Smooth muscle cell (in vitro differentiated cells): ENCODE measurements around a stretch of chr18.

DNA sequence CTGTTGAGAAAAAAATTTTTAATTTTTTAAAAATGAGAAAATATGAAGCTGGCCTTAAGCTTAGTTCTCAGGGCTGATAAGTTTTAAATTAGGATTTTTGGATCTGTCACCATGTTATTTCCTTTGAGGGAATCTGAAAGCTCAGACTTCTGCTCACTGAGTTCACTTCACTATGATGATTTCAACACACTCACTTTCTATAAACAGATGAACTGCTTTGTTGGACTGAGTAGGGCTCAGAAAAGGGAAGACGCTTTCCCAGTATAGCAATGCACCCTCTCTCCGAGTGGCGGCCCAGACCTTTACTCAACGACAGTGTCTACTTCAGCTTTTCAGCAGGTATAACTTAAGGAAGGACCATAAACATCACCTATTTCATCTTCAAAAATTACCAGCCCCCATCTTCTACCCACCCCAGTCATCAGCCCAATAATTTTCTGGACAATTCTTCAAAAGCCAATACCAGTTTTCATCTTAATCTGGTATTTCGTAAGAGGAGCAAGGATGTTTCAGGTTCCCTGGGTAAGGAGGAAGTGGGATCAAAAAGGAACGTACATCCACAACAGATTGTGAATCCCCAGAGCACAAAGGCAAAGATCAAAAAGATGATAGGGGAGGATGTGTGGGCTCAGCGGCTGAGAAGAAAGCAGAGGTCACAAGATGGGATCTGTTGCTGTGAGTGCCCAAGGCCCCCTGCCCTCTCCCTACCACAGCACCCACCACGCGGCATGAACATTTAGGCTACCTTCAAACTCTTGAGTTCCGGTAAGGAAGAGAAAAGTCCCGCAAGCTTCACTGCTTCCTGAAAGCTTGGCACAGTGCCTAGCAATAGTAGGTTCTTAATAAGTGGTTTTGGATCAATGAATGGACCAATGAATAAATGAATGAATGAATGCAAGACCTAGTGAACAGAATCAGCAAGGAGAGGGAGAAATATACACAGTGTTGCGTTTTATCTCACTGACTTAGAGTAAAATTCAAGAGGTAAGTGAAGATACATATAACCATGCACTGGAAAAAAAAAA lies 41.9 kb downstream of the LPIN2 start:
- RAMPAGE, long total RNA, result no peak

- RAMPAGE, long total RNA, result no peak
Observed at GRCh38 chr18:3016539-3017006, 3.6 kb upstream of the LPIN2 start.

DNA sequence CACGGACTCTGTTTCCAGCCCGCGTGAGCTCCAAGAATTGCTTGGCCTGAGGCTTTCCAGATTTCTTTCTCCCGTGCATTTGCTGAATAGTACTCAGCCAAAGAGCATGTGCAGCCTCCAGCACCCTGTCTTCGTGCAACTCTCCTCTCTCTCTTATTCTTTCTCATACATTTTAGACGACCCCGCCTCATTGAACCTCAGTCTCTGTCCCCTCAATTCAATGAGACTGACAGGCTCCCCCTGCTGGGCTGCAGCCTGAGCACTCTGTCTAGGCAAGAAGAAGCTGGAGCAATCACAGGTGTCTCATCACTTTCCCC lies 49.9 kb upstream of the LPIN2 start:
- RAMPAGE, long total RNA, result no peak

DNA sequence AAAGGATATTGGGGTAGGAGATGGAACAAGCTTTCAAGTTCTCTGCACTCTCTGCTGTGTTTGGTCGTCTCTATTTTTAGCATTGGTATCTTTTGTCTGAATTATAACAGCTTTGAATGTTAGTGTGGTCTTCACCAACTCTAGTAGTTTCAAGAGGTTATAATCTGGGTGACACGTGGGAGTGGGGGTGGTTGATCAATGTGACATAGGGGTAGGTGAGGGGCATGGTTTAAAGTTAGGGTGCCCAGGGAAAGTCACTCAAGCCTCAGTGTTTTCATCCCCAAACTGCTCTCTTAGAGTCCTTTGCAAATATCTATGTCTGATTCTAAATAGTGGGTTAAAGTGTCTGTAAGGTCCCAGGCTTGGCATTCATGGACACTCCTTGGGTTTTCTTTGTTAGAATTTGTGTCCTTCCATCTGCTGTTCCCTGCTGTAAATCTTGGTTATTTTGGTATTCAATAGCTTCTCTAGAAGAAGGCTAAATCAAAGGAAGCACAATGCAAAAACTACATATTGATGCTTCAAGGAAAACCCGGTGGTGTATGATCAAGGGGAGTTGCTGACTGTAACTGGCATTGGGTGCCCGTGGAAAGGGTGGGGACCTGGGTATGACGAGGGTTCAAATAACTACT lies 9.5 kb downstream of the MYOM1 start:
- RAMPAGE, long total RNA, result no peak

- RAMPAGE, long total RNA, result no peak
Observed at GRCh38 chr18:3220869-3221148, 1.0 kb upstream of the MYOM1 start.

DNA sequence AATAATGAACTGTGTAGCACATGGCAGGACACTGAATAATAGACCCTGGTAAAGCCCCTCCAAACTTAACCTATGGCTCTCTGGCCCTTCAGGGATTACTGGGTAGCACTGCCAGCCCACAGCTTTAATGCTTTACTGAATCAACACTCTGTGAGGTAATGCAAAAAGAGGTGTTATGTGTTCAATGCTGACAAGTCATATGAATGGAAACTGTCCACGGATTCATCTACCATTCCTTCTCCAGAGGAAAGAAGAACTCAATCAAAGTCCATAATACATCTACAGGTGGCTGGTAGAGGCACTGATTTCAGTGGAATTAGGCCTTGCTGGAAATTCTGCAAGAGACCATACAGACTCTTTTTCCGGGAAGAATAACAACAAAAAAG lies 13.7 kb upstream of the MYOM1 start:
- RAMPAGE, long total RNA, result no peak

DNA sequence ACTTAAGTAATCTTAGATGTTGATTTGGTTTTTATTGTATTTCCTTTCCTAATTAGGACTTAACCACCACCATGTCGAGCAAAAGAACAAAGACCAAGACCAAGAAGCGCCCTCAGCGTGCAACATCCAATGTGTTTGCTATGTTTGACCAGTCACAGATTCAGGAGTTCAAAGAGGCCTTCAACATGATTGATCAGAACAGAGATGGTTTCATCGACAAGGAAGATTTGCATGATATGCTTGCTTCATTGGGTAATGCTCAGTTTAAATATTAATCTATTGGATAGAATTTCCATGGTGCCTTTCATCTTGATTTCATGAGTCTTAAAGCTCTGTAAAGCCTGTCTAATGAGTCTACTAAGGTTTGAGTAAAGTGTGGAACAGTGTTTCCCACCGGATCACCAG lies 5.6 kb downstream of the MYL12A start:
- RAMPAGE, long total RNA, result no peak

DNA sequence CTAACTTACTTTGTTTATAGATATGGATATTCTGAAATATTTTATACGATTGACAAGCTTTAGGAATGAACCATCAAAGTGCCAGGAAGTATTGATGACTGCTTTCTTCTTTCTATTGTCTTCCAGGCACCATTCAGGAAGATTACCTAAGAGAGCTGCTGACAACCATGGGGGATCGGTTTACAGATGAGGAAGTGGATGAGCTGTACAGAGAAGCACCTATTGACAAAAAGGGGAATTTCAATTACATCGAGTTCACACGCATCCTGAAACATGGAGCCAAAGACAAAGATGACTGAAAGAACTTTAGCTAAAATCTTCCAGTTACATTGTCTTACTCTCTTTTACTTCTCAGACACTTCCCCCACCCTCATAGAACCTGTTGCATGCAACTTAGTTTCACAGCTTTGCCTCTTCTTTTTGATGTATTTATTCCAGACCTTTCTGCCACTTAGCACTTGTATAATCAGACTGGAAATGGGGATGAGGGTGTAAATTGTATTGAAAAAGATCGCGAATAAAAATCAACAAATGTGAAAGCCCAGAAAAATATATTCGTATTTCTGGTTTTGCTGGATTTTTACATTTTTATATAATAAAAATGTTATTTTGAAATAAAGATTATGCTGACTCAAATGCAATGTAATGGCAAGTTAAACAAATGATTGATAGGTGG lies 15.8 kb downstream of the MYL12B start:
- RAMPAGE, long total RNA, result no peak

DNA sequence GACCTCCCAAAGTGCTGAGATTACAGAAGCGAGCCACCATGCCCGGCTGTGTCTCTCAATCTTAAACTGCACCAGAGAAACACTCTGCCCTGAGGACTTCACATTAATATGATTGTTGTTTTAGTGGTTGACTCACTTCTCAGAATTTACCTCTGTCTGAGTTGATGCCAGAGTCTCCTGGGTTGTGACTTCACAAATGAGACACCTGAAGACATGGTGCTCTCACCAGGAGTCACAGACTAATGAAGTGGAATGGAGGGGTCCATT lies 61.0 kb upstream of the TGIF1 start:
- RAMPAGE, long total RNA, result no peak

DNA sequence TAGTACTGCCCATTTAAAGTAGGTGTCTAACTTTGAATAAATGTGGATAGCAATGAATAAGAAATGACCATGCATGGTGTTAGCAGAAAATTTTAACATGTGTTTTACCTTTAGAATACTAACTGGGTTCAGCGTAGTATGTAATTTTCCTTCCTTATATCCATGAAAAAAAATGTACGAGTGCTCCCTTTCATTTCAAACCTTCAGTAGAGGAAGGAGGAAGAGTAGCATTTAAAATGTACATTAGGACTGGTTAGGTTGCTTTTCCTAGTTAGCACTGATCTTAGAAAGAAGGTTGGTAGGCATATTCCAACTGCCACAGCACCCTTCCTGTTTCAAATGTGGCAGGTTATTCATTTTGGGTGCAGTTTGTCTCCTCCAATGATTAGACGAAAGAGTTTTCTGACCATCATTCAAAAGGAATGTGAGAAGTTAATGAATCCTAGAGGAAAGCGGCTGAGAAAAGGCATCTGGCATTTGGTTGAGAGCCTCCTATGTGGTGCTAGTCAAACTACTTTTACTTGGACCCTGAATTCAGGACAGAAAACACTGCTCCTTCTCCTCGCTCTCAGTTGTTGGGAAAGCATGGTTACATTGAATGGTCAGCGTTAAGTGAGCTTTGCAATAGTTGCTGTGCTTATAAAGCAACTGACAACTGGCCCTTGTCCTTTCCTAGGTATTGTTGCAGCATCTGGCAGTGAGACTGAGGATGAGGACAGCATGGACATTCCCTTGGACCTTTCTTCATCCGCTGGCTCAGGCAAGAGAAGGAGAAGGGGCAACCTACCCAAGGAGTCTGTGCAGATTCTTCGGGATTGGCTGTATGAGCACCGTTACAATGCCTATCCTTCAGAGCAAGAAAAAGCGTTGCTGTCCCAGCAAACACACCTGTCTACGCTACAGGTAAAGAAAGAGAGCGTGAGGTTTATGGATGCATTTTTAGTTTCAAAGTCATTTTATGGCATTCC lies 6.0 kb downstream of the TGIF1 start:
- RAMPAGE, long total RNA, result no peak

- RAMPAGE, long total RNA, result no peak
Observed at GRCh38 chr18:3498553-3499623, 48.9 kb downstream of the TGIF1 start.

- RAMPAGE, long total RNA, result no peak
Observed at GRCh38 chr18:3526419-3527398, 76.7 kb downstream of the TGIF1 start.

- RAMPAGE, long total RNA, result no peak
Observed at GRCh38 chr18:3652257-3653266, 202.6 kb downstream of the TGIF1 start.

DNA sequence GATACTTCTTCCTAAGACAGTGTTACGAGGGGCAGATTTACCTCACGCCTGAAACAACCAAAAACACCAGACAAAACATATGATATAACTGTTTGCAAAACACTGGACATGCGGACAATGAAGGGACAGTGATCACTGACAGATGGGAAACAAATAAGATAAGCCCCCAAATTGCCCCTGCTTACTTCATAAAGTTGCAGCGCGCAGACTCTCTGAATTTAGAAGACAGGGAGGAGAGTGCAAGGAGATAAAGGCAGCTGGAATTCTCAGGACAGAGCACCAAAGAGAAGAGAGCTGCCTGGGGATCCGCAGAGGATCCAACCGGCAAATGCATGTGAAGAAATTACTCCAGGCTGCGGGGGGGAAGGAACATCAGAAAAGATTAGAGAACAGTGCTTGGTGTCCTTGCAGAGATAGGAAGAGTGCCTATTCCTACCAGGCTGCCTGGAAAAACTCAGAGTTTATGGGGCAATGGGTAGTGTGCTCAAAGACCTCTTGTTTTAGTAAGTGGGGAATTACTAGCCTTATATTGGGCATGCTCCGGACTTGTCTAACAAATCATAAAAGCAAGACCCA lies 500.3 kb downstream of the DLGAP1 start:
- RAMPAGE, long total RNA, result no peak

- RAMPAGE, long total RNA, result no peak
Observed at GRCh38 chr18:4264205-4264936, 190.7 kb downstream of the DLGAP1 start.

DNA sequence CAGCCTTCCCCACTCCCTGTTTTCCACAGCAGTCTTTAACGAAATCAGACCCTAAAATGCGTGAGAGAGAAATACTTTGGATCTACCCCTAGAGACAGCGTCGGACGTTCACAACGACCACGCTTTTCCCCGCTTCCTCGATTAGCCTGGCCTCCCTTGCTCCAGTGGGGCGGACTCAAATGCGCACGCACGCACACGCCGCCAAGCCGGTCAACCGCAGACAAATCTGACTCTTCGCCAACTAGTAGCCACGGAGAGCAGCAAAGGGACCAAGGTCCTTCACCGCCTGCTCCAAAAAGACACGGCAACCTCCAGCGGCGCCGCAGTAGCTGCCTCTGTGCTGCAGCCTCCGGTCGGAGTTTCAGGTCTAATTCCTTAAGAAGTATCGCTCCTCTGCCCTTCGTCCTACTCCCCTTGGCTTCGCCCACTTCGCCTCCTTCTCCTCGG lies 887 bp downstream of the AKAIN1 start:
- RAMPAGE, long total RNA, result no peak

DNA sequence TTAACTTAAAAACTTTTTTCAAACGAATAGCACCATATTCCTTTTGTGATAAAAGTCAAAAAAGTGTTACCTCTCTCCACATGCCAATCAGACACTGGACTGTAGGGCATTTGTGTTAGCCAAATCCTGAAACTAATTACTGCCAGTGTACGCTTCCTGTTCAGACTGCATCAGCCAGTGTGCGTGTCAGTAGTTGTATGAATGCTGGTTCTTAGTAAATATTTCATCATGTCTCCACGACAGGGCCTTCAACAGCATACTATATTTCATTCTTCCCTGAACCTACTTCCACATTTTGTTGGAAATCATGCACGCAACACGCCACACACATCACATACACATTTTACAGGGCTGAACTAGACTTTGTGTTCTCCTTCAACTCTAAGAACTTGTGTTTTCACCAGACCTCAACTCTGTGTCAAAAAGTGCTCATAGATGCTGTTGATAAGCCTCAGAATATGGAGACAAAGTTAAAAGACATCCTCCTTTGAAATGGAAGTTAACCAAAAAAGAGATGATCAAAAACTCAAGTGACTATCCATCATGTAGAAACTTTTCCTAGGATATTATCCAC lies 77.5 kb downstream of the EPB41L3 start:
- RAMPAGE, long total RNA, result no peak

GRCh38 chr18:5627679-5628101 lies 83.9 kb upstream of the EPB41L3 start:
- RAMPAGE, long total RNA, result no peak

DNA sequence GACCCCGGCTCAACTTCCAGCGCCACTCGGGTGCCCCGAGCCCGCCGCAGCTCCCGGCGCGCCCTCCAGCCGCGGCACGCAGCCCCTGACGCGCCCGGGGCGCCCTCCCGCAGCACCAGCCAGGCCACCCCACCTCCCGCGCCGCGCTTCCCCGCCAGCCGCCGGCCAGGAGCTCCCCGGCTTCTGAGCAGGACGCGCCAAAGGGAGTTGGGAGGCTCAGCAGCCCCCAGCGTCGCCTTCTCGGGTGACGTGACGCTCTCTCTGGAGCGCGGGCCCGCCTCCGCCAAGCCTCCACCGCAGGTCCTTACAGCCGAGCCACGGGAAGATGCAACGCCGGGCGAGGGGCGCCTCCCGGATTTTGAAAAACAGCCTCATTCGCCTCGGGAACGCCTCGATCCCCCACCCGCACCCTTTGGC lies 85.0 kb upstream of the EPB41L3 start:
- RAMPAGE, long total RNA, result no peak

- RAMPAGE, long total RNA, result no peak
Observed at GRCh38 chr18:6052261-6052651, 156.9 kb upstream of the TMEM200C start.